Cardiac fibroblast (primary cell): ENCODE data around the genes SOX18 and PCMTD2.

DNA sequence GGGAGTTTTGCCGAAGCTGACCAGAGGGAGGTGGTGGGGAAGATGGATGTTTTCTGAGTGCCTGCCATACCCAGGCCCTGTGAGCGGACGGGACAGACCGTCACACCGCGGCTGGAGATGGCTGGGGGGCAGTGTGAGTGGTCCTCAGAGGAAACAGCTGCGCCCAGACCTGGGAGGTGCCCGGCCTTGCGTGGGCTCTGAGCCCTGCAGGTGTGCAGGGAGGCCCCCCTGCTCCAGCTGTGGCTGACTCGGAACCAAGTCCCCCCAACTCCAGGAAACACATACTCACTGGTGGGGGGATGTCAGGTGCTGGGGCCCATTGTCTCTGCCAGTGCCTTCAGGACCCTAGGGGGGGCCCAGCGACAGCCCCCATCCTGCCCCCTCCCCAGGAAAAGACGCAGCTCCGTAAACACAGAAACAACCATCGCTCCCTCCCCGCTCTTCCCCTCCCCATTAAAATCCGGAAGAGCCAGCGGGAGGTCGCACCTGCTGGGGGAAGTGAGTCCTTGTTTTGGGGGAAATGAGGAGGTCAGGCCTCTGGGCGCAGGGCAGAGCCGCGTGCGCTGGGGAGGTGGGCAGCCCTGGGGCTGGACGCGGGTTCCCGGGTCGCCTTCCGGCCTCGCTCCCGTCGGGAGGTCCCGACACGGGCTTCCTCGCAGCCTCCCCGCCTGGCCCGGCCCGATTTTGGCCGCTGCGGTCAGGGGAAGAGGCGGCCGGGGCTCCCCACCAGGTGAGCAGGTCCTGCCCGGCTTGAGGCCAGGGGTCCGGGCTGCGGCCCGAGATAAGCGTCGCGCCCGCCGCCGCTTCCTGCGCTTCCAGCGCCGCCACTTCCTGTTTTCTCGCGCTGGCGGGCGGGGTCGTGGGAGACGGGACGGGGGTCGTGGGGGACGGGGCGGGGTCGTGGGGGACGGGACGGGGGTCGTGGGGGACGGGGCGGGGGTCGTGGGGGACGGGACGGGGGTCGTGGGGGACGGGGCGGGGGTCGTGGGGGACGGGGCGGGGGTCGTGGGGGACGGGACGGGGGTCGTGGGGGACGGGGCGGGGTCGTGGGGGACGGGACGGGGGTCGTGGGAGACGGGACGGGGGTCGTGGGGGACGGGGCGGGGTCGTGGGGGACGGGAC, 6.3 kb downstream of the C20orf204 start:
- RRBS = 2% methylated on average over 12 of the region's 95 CpGs

DNA sequence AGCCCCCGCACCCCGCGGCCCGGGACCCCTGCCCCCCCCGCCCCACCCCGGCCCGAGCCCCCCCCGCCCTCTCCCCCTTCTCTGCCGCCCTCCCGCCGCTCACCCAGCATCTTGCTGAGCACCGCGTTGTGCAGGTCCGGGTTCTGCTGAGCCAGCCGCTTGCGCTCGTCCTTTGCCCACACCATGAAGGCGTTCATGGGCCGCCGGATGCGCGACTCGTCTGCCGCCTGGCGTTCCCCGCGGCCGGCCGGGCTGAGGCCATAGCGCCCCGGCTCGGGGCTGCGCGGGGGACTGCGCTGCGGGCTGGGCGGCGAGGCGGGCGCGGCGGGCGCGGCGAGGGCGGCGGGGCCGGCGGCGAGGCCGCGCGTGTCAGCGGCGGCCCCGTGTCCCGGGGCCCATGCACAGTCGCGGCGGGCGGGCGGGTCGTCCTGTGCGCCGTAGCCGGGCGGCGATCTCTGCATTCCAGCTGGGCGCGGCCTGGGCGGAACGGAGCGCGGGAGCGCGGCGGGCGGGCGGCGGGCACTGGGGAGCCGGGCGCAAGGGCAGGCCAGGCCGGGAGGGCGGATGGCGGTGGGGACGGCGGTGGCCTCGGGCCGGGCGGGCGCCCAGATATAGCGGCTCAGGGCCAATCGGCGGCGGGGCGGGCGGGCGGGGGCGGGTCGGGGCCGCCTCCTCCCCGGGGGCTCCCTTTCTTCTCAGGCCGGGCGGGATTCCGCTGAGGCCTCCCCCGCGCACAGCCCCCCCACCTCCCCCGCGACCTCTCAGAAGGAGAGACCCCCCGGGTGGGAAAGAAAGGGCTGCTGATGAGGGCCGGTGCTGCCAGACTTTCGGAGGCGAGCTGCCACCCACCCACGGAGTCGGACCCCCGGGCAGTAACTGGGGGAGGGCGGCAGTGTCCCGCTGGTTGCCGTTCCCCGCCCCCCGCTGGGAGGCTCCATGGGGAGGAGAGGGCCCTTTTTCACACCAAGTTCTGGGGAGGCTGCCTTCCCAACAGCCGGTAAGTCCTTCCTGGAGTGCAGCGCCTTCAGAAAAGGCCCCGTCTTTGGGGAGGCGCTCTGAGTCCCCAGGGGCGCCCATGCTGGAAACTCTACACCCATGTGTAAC, at the start of gene SOX18:
SOX18 (minus strand) TSS at position 584 of the 1,104 bp plus-strand sequence.
- RRBS = 1% methylated on average over 87 of the region's 126 CpGs

DNA sequence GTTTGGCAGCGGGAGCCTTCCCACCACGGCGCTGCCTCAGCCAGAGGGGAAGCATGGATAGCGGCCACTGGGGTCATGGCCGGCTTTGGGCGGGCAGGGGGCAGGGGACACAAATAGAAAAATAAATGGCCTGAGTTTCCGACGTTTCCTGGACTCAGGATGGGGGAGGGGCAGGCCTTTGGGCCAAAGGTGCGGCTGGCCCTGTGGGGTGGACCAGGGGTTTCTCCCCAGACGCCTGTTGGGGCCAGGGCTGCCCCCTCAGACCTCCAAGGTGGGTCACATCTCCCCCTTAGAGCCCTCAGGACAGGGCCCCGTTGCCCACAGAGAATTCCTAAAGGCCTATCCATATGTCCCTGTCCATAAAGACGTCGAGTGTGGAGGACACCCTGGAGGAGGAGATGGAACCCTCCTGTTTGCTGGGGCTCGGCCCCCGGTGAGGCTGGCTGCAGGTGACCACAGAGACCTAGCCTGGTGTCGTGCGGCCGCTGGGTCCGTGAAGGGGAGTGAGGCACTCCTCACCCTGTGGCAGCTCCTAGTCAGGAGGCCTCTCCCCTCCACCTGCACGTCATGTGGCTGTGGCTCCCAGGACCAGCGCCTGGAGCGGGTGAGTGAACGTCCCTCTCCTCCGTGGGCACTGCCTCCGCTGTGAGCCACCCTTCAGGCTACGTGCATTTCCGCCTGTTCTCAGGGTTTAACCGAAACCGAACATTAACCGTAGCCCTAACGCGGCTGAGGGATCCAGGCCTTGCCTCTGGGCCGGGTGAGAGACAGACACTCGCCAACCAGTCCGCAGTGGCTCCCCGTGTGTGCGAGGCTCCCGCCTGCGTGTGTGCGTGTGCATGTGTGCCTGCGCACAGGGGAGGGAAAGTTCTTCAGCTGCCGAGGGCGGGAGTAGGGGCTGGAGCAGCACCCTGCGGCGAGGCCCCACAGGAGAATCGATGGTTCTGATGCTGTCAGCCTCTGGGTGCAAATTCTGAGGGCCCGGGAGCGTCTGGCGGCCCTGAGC, 6.1 kb upstream of the TCEA2 start:
- RRBS = 53% methylated on average over 3 of the region's 49 CpGs

DNA sequence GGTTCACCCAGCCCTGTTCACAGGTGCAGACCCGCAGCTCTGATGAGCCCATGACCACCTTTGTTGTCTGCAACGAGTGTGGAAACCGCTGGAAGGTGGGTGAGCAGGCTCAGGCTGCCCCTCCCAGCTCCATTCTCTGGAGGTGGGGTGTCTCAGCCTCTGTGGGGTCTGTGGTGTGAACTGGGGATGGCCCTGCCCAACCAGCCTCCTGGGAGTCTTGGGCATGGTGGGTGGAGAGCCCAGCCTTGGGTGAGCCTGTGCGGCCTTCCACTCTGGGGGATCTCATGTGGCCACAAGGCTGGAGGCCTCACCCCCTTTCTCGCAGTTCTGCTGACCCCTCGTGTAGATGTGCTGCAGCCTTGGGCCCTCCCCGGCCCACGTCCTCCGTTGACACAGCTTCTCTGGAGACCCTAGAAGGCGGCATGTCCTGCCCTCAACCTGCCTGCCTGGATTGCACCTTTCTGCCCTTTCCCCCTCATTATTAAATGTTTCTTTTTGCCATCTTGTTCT, 7.4 kb downstream of the RGS19 start:
- RRBS = no CpG with 5 or more reads among the region's 10 CpGs

GRCh38 chr20:64213798-64214156, 41.8 kb upstream of the PCMTD2 start:
- RRBS = no CpG with 5 or more reads among the region's 10 CpGs

- RRBS = 1% methylated on average over 17 of the region's 87 CpGs
These were observed at the start of gene PCMTD2 for GRCh38 chr20:64254832-64255898. TSS of gene PCMTD2 (plus strand) at chr20:64255748.

GRCh38 chr20:64286352-64286793, 30.8 kb downstream of the PCMTD2 start:
- RRBS = 97% methylated on average over 8 of the region's 33 CpGs